ENCODE data around the genes CDC20, DPH2 and KLF18.

DNA sequence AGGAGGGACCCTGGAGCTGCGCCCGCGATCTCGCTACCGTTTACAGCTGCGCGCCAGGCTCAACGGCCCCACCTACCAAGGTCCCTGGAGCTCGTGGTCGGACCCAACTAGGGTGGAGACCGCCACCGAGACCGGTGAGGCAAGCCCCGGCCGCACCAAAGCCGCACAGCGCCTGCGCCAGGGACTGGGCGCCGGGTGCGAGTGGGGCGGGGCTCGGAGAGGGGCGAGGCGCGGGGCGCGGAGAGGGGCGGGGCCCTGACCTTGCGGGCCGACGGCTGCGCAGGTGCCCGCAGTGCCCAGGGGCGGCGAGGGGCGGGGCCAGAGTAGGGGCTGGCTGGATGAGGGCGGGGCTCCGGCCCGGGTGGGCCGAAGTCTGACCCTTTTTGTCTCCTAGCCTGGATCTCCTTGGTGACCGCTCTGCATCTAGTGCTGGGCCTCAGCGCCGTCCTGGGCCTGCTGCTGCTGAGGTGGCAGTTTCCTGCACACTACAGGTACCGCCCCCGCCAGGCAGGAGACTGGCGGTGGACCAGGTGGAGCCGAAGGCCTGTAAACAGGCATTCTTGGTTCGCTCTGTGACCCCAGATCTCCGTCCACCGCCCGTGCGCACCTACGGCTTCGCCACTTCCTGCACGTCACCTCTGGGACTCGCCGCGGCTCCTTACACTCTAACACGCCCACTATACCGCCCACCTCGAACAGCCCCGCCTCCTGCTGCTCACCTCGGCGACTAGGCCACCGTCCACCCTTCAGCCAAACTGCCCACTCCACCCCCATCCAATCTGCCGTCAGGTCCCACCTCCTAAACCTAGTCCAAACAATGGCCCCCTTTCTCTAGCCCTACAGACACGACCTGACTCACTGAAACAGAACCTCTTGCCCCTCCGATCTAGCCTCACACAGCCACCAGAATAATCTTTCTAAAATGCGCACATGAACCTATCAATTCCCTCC, 9.6 kb upstream of the CDC20 start:
- PRO-cap, result unidirectional peak, minus-strand start at position 631 of the sequence
- RAMPAGE, long total RNA, result no peak

GRCh38 chr1:43358596-43359412, at the start of gene CDC20:
TSS of gene CDC20 (plus strand) at chr1:43358981.
- PRO-cap, result unidirectional peak, minus-strand start at chr1:43358805
- RAMPAGE, long total RNA, result no peak

- PRO-cap, result no peak
- RAMPAGE, long total RNA, result no peak
Observed at GRCh38 chr1:43366730-43367263, 1.0 kb downstream of the ELOVL1 start.

DNA sequence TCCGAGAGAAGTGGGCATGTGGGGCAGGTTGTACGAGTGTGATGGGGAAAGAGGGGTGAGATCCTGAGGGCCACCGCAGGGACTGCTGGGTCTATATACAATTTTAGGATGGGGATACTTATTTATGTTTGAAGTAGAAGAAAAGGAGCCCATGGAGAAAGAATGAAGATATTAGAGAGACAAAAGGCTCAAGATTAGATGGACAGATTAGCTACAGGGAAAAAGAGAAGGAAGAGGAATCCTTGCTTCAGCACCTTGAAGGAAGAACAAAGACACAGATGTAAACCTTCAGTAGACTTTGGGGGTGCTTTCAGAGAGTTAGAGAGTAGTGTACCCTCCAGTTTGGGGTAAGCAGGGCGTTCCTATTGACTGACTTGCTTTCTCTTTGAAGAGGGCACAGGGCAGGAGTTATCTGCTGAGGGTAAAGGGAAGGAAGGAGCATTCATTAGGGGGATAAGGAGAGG, 19.3 kb downstream of the SZT2 start:
- PRO-cap, result no peak
- RAMPAGE, long total RNA, result no peak

DNA sequence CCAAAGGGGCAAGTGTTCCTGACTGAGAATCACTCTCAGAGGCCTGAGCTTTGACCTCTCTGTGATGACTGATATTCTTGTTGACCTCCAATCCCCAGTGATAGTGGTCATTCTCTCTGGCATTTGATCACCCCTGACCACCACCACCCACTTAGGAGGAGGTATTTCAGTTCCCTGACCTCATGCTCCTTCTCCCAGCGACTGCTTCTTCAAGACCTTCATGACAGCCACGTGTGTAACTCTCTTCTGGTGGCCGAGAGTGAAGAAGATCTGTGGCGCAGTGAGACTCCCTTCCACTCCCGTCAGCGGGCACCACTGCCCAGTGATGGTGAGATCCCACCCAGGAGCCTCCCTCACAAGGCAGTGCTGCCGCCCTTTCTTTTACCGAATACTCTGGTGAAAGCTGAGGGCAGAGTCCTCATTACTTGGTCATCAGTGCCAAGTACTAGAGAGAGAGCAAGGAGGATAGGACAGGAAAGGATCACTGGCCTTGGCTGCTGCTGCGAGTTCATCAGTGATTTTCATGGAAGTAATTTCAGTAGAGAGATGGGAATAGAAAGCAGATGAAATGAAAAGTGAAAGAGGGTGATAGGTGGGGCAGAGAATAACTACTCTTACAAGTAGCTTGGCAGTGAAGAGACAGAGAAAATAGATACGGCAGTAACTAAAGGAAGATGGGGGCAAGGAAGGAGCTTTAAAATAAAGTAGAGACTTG, 18.6 kb downstream of the HYI start:
- PRO-cap, result no peak
- RAMPAGE, long total RNA, result no peak

DNA sequence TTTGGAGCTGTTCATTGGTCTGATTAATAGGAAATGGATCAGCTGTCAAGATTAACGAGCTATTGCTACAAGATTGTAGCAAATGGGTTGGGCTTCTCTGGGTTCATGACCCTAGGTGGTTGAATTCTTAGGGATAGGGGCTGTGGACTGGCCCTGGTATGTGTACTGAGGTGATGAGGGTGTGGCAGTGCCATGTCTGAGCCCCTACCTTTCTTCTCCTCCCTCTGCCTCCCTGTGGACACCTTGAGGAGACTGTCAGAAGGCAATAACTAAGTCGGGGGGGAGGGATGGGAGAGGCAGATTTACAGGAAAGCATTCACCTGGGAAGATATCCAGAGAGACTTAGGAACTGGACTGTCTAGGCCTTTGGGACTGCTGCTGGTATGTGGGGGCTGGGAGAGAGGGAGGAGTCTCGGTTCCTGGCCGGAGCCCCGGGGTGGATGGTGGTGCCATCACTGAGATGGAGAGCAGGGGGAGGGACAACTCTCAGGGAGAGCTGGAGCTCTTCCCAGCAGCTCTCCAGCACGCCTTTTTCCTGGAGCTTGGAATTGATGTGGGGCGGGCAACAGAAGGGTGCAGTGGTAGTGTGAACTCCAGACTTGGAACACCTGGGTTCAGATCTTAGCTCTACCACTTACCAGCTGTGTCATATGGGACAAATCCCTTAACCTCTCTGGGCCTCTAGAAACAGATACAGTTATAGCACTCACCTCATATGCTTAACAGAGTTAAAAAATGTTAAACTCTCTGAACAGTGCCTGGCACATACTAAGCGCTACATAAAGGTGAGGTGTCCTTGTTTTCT, 22.1 kb downstream of the PTPRF start:
- PRO-cap, result no peak
- RAMPAGE, long total RNA, result no peak

DNA sequence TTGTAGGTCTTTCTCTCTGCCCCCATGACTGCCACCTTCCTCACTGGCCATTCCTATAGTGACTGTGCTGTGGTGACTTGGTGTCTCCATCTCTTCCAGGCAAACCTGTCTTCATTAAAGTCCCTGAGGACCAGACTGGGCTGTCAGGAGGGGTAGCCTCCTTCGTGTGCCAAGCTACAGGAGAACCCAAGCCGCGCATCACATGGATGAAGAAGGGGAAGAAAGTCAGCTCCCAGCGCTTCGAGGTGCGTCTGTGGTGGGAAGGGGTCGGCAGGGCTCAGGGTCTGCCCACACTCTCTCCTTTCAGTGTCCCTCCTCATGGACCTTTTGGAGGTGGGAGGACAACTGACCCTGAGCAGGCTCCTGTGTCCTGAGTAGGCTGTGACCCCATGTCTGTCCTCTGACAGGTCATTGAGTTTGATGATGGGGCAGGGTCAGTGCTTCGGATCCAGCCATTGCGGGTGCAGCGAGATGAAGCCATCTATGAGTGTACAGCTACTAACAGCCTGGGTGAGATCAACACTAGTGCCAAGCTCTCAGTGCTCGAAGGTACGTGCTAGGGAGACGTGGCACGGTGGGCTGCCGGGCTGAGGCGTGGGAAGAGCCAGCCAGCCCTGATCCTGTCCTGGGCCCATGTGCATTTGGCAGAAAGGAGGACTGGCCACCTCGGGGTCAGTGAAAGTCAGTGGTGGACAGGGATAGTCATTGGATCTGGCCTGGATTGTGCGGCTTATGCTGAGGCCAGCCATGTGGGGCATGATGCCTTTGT, 22.9 kb downstream of the PTPRF start:
- PRO-cap, result no peak
- RAMPAGE, long total RNA, result no peak

- PRO-cap, result no peak
- RAMPAGE, long total RNA, result no peak
Observed at GRCh38 chr1:43835089-43835420, 98.5 kb upstream of the ARTN start.

DNA sequence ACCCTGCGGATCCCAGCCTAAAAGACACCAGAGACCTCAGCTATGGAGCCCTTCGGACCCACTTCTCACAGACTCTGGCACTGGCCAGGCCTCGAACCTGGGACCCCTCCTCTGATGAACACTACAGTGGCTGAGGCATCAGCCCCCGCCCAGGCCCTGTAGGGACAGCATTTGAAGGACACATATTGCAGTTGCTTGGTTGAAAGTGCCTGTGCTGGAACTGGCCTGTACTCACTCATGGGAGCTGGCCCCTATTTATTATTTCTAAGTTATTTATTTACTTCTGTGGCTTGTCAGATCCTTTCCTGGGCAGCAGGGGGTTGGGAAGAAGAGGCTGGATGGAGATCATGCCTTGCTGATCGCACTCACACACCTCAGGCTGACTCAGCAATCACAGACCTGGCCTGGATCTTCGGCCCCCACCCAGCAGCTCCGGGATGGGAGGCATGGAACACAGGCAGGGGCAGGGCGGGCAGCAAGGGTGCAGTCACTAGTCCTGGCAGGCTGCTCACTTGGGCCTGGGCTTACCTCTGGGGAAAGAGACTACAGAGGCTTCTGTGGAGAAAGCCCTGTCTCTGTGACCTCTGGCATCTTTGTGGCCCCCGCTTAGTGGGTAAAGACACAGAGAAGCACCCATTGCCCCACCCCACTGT, 3.5 kb downstream of the ARTN start:
- PRO-cap, result no peak
- RAMPAGE, long total RNA, result no peak

GRCh38 chr1:43969473-43970458, at the start of gene DPH2:
TSS of gene DPH2 (plus strand) at chr1:43970010.
- PRO-cap, result no peak
- RAMPAGE, long total RNA, result no peak

- PRO-cap, result no peak
- RAMPAGE, long total RNA, result no peak
Observed at GRCh38 chr1:43992354-43992960, 1.1 kb downstream of the CCDC24 start.

GRCh38 chr1:44024864-44025216, 6.4 kb downstream of the SLC6A9 start:
- PRO-cap, result no peak
- RAMPAGE, long total RNA, result no peak

- PRO-cap, result no peak
- RAMPAGE, long total RNA, result no peak
Observed at GRCh38 chr1:44067433-44068368, 36.4 kb upstream of the SLC6A9 start.

GRCh38 chr1:44141465-44141917, at the start of gene KLF18:
TSS of gene KLF18 (minus strand) at chr1:44141631.
- PRO-cap, result no peak
- RAMPAGE, long total RNA, result no peak

GRCh38 chr1:44338843-44339430, 16.1 kb downstream of the ERI3 start:
- PRO-cap, result no peak
- RAMPAGE, long total RNA, result no peak

DNA sequence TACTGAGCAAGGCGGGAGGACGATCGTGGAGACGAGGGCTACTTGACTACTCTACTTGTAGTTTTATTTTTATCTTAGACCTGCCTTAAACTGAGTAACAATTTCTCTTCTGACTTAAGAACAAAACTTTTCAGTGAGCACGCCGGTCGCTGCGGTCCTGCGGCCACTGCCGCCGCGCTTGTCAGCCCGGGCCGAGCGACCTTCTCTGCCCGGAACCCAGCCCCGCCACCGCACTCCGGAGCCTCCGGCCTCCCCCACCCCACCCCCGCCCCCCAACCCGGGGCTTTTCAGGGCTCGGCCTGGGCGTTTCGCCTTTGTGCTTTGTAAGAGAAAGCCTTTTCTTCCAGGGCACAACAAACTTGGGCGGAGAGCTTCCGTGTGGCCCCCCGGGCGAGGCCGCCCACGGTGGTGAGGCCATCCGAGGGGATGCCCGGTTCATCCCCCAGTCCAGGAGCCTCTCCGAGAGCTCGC, 1.4 kb downstream of the RNF220 start:
- PRO-cap, result no peak
- RAMPAGE, long total RNA, result no peak

DNA sequence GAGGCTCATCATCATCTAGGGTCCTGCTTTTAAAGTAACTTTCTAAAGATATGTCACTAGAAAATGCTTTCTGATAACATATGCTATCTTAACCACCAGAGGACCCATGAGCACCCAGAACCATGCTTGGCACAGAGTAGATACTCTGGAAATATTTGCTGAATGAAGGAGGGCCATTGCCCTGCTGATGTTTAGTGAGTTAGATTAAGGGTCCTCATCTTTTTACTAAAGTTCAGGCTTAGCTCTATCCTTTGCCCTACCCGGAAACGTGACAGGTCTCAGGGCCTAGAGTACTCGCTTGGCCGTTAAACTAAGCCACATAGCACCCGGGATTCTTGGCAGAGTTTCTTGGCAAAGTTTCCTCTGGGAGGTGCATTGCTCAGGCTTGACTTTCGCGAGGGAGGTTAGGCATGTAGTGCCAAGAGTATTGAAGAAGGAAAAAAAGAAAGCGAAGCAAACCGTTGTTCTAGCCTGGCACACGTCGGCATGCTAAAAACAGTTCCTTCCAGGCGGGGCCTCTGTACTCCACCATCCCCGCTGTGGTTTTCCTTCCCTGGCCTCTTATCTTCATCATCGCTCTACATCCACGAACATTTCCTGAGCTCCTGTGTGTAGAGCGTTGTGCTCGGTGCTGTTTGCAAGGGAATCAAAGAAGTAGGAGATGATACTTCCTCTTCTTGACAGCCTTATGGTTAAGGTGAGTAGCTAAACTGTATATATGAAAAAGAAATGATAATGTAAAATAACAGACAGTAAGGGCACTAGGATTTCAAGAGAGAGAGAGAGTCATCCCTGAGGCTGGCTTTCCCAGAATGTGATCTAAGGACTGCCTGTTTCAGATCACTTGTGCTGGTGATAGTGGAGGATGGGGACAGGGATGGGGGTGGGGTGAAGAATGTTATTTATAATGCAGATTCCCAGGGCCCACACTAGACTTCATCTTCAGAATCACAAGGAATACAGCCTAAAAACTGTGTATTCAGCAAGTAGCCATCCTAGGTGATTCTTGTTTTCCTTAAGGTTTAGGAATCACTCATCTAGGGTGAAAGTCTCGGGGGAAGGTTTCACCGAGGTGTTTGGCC, 18.7 kb downstream of the RNF220 start:
- PRO-cap, result no peak
- RAMPAGE, long total RNA, result no peak

- PRO-cap, result no peak
- RAMPAGE, long total RNA, result no peak
Observed at GRCh38 chr1:44643962-44644572, 30.2 kb downstream of the TMEM53 start.

DNA sequence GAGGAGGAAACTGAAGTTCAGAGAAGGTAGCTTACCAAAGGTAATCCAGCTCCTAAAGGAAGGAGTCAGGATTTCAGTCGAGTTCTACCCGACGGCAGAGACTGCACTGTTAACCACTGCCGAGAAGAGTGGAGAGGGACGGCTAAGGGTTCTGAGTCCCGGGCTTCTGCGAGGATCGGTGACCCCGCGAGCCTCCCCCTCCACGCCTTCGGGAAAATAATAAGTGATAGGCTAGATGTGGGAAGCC, 626 bp downstream of the TMEM53 start:
- PRO-cap, result no peak
- RAMPAGE, long total RNA, result no peak

- PRO-cap, result no peak
- RAMPAGE, long total RNA, result no peak
Observed at GRCh38 chr1:44776455-44777059, 1.2 kb downstream of the RPS8 start.

All from spinal cord (tissue), 3 donors.